Measurements from ENCODE around the genes RAG1 and ALKBH3.

GRCh38 chr11:36034499-36035268 is 90.8 kb downstream of the LDLRAD3 start:
- PRO-cap, result no peak

GRCh38 chr11:36227102-36227515 is 62.1 kb downstream of the COMMD9 start:
- PRO-cap, result no peak

DNA sequence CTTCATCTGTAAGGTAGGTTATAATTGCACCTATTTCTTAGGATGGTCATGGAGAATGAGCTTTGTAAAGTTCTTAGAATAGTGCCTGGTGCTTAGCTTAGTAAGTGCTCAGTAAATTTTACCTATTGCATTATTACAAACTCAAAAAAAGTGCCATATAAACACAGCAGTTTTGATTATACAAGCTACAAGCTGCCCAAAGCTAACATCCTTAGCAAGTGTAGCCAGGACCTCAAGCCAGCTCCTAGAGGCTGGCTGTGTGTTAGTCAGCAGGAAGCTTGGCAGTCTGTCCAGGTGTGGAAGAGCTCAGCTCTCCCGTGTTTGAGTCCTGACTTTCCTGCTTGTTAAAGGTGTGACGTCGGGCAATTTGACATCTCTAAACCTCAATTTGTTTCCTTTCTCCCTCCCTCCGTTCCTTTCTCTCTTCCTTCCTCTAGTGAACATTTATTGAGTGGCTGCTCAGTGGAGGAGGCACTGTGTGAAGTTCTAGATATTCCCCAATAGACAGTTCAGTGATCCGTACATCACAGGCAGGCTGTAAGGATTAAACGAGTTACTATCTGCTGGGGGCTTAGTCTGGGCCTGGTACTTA is 68.5 kb downstream of the PRR5L start:
- PRO-cap, result no peak

DNA sequence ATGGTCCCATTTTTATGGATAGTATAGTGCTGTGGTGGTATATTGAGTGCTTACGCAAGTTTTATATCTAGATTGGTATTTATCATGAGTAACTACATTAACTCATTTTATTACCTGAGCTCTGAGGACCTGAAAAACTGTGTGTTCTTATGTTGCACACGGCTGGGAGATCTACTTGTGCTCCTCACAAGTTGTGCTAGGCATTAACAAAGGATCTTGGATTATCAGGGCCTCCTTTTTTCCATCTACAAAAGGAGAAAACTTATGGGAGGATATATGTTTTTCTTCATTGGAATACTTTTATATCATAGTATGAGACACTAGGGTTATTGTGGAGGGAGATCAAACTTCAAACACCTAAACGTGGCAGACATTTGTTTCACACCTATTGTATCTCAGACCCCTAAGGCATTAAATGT is 75.3 kb downstream of the PRR5L start:
- PRO-cap, result no peak

GRCh38 chr11:36431620-36432337 is 78.3 kb downstream of the TRAF6 start:
- PRO-cap, result no peak

GRCh38 chr11:36453636-36454030 is 56.4 kb downstream of the TRAF6 start:
- PRO-cap, result no peak

DNA sequence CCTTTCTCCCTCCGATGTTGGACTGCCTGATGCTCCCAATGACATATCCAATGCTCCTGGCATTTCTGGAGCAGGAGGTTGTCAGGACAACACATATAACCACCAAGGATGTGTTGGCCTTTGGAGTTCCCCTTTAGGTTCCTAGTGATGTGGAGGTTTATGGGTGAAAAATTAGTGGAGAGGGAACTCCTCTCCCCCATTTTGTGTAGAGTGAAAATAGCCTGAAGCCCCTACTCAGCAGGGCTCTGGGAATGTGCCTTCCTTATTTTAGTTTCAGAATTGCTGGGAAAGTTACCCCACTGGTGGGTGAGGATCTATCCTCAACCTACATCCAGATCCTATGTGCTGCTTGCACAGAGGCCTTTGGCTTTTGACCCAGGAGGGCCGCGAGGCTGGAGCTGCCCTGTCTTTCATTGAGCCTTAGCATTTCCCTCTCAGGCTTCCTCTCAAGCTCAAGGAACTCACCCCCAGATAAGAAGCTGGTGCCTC is 47.0 kb downstream of the TRAF6 start:
- PRO-cap, result no peak

GRCh38 chr11:36509142-36510201 is 600 bp downstream of the TRAF6 start:
- PRO-cap, result unidirectional peak, plus-strand start at chr11:36509463; unidirectional peak, plus-strand start at chr11:36509488

- PRO-cap, result no peak
Measured at GRCh38 chr11:36567742-36568212, at the start of gene RAG1. RAG1 (plus strand) TSS chr11:36568007.

DNA sequence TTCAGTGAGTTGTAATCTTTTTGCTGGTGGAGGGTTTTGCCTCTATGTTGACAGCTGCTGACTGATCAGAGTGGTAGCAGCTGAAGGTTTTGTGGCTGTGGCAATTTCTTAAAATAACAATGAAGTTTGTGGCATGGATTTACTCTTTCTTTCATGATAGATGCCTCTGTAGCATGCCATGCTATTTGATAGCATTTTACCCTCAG is 1705.6 kb downstream of the LRRC4C start:
- PRO-cap, result no peak

DNA sequence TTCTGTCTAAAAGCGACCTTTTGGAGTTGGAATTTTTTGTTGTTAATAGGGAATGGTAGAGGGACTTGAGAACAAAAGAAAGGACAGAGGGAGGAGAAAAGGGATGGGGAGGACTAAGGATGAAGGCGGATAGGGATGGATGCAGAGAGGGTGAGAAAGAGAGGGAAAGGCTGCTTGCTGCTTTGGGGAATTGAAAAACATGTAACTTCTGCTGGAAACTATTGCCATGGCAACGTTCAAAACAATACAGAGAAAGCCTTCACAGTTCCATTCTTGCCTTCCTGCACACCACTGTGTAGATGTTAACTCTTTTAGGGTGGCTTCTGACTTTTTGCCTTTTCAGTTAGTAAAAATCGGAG is 1178.6 kb downstream of the LRRC4C start:
- PRO-cap, result no peak

DNA sequence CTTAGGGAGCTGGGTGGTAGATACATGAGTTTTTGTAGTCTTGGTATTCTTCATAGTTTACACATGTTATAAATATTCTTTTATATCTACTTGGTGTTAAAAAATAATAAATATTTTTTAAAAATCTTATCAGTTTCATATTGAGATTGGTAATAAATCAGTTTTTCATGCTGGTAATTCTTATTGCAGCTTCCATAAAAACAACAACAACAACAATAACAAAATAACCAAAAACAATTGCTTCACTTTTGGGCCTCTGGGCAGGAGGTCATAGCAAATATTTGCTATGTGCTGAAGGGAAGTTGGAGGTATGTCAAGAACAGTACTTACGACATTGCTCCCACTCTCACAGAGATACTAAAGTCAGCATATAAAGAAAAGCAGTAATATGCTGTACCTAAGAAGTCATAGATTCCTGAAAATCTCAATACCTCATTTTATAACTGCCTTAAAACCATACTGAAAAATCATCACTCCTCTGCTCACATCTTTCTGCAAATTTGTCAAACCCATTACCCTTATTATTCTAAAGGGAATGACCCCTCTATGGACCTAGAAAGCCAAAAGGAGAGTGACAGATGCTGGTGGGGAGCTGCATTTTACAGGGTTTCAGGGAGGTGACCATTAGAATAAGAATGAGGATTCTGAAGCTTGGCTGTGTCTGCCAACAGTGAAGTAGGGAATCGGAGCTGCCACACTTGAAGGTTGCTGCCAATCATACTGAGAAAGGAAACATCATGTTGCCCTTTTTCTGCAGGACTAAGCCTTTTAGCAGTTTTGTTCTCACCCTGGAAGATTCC is 743.0 kb downstream of the LRRC4C start:
- PRO-cap, result no peak

- PRO-cap, result no peak
Measured at GRCh38 chr11:43312279-43312893, 590 bp downstream of the API5 start.

DNA sequence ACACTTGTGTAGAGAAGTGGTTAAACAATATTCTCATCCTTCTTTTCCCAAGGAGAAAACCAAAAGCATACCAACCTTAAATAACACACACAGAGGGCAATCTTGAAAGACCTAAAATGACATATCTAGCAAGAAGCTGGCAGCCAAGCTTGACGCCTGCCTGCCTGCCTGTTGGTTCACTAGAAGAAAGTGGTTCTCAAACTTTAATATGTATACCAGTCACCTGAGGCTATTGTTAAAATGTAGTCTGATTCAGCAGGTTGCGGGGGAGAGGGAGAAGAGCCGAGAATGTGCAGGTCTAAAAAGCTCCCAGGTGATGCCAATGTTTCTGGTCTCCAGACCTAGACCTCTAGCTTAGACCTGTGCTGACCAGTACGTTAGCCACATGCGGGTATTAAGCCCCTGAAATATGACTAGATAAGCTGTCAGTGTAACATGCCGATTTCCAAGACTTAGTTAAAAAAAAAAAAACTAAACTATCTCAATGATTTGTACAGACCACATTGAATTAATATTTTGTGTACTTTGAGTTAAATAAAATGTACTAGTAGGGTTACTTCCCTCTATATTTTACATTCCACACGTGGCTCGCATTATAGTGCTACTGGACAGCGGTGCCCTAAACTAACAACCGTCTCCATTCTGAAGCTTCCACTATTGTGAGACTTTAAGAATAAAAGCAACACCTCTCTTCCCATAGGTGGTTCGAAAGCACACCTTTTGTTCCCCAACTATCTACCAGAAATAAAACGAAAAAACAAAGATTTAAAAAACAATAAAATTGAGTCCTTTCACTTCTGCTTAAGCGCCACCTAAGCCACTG is 654 bp upstream of the TTC17 start:
- PRO-cap, result no peak

DNA sequence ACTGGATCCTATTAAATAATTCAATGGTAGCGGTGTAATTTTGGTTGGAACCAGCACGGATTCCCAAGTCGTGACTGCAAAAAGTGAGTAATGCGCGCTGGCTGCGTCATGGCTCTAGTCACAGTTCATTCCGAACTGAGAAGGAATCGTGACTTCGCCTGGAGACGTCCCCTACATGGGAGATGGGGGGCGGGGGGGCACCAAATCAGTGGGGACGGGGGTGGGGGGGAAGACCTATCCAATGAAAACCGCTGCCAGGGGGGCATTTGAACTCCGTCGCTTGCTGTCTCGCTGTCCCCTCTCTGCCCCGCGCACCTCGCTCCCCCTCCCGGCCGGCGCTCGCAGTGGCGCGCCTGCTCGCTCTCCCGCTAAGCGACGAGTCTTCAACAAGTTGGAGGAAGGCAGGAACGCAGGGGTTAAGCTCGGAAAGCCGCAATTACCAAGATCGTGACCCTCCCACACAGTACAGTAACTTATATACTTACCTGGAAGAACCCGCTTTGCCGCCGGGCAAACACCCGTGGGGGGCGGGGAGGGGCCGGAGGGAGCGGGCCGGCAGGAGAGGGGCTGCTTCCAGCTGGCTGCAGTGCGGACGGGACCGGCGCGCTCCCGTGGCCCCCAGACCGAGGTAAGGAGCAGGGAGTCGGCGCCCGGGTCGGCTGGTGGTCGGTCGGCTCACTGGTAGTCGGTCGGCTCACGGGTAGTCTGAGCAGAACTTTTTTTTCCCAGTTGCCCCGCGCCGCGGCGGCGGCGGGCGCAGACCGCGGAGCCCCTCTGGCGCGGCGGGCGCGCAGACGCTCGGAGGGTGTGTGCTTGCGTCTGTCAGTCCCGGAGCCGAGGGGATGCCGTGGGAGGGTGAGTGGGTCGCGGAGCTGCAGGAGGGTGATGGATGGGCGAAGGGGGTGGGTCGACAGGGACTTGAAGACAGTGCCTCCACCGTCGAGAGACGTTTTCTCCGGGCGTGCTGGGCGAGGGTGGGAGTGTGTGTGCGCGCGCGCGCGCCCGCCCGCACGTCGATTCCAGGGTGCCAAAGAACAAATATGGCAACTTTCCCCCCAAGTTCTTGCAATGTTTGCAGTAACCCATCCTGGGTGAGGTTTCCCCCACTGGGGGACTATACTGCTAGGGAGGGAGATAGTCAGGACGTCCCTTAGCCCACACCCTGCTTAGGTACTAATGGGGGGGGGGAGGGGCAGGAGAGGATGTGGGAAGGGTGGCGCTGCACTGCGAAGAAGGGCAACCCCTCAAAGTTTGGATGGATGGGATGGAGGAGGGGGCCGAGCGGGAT is 101.2 kb upstream of the HSD17B12 start:
- PRO-cap, result no peak

GRCh38 chr11:43687158-43687807 is 6.7 kb downstream of the HSD17B12 start:
- PRO-cap, result no peak

- PRO-cap, result no peak
Measured at GRCh38 chr11:43697357-43698270, 17.1 kb downstream of the HSD17B12 start.

DNA sequence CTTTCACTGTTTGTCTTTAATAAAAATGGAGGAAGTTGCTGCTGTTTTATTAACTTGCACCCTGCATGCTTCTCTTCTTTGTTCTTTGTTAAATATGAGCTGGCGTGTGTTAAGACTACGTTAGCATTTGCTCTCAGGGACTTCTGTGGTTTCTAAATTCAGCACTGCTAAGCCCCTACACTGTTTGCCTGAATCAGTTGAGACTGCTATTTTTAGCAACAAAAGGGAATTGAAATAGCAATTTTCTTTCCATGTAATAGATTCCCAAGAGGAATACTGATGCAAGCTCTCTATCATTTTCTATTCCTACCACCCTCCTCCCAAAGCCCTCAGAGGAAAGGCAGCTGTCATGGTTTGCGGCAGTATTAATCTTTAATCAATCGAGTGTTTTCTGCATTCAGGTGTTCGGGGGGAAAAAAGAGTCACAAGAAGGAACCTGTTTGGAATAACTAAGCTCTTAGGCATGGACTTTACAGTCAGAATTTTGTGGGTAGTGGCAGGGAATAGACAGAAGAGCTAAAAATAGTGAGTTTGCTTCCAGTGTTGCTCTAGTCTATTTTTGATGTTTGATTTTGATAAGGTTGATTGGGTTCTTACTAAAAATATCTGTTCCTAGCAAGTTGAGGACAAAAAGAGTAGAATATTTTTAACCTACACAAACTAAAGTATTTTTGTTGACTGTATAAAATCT is 56.3 kb downstream of the HSD17B12 start:
- PRO-cap, result no peak

GRCh38 chr11:43880386-43881323 is at the start of gene ALKBH3:
ALKBH3 (plus strand) TSS chr11:43880831.
- PRO-cap, result bidirectional peak, plus-strand start at chr11:43880837, minus-strand start at chr11:43880738

DNA sequence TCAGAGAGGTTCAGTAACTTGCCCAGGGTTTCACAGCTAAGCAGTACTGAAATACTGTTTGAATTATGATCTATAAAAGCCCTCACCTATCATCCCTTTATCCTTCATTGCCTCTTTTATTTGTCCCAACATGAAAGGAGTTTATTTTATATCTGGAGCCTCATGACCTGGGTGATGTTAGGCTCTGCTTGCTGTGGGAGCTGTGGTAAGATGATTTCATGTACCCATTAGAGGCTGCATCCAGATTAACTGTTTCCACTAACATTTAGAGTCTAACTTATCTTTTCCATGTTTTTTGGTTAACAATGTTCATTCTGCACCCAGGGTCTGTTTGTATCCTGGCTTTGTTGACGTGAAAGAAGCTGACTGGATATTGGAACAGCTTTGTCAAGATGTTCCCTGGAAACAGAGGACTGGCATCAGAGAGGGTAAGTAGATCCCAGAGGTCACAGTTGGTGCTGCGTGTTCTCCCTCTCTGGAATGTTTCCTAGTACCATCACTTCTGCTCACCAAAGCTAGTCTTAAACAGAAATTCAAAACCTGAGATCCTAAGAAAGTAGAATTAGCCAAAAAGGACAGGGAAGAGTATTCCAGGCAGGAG is 8.9 kb downstream of the ALKBH3 start:
- PRO-cap, result no peak